REH cell (cell line): Measurements from ENCODE around the genes MAGEE2, ATP7A, TAF9B, TENT5D, SH3BGRL, CHM and TGIF2LX.

GRCh38 chrX:74537078-74537564 is 77.3 kb downstream of the RLIM start:
- PRO-cap, result bidirectional peak, plus-strand start at chrX:74537113, minus-strand start at chrX:74537189; bidirectional peak, plus-strand start at chrX:74537312, minus-strand start at chrX:74537335

GRCh38 chrX:75087053-75087365 is 69.1 kb downstream of the ABCB7 start:
- PRO-cap, result no peak

- PRO-cap, result no peak
Observed at GRCh38 chrX:75522426-75522839, 404 bp downstream of the ZDHHC15 start.

- PRO-cap, result no peak
Observed at GRCh38 chrX:75784946-75785437, at the start of gene MAGEE2. Gene MAGEE2 (minus strand): TSS chrX:75785254.

GRCh38 chrX:75787643-75787923 is 2.5 kb upstream of the MAGEE2 start:
- PRO-cap, result no peak

GRCh38 chrX:77910284-77911155 is at the start of gene ATP7A:
Gene ATP7A (plus strand): TSS chrX:77910693.
- PRO-cap, result bidirectional peak, plus-strand start at chrX:77910741, minus-strand start at chrX:77910385

DNA sequence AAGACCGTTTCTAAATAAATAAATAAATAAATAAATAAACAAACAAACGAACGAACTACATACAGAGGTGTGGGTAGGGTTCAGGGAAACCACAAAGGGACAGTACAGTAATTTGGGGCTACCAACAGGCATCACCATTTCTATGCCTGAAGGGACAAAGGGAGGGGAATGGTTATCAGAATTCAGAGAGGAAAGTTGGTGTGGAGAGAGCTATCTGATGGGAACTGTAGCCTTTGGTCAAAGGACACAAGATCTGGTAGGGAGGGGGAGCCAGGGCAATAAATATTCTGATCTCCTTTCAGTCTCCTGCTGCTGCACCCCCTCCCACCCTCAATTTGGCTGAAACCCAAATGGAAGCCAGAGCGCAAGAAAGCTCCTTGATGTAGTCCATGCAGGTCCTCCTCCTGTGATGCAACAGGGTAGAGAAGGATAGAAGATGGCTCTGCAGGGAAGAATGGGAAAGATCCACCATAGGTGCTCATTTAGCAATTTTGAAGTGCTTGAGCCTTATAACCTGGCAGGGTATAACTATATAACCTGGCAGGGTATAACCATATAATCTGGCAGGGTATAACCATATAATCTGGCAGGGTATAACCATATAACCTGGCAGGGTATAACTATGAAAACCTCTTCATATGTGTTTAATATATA is 14.6 kb downstream of the PGK1 start:
- PRO-cap, result no peak

DNA sequence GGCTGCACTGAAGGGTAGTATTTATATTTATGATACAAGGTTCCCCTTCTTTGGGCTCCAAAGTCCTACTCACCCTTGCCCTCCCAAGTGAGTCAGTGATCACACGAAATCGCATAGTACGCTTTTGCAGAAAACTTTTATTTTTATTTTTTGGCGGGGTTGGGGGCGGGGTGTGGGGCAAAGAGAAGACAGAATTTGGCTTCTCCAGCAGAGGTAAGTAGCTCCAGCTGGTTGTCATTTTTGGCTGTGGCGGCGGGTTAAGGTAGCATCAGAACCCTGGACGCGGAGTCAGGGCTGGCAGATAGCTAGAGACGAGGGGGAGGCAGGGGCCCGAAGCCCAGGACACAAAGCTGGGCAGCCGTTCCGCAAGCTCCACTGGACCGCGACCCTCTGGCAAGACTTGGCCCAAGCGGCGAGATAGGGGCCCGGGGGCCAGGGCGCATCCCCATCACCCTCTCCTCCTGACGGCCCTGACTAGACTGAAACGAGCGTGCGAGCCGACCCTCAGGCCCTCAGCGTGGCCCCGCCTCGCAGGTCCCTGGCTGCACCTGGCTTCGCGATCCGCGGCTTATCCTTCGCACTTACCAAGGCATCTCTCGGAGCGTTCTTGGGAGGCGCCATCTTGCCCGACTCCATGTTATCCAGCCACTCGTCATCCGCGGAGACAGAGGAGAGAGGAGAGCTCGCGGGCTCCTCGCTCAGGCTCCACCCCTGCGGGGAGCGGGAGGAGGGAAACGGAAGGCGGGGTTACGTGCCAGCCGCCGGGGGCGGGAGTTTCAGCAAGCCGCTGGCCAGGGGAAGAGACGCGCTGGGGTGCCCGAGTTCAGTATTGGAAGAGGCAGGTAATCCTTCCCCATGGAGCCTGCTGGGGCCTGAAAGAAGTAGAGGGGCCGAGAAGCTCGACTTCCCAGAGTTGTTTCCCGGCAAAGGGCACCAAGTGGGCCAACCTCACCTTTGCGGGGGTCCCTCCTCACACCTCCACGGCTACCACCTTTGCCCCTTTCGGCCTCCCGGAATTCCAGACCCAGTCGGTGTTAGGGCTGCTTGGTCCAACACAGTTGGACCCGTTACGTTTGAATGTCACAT is at the start of gene TAF9B:
TSS of gene TAF9B (minus strand) at position 675 of the 1,086 bp plus-strand sequence.
- PRO-cap, result unidirectional peak, plus-strand start at position 191 of the sequence; unidirectional peak, plus-strand start at position 271 of the sequence; bidirectional peak, plus-strand start at position 773 of the sequence, minus-strand start at position 651 of the sequence

- PRO-cap, result no peak
Observed at GRCh38 chrX:78329387-78330121, 2.1 kb upstream of the CYSLTR1 start.

DNA sequence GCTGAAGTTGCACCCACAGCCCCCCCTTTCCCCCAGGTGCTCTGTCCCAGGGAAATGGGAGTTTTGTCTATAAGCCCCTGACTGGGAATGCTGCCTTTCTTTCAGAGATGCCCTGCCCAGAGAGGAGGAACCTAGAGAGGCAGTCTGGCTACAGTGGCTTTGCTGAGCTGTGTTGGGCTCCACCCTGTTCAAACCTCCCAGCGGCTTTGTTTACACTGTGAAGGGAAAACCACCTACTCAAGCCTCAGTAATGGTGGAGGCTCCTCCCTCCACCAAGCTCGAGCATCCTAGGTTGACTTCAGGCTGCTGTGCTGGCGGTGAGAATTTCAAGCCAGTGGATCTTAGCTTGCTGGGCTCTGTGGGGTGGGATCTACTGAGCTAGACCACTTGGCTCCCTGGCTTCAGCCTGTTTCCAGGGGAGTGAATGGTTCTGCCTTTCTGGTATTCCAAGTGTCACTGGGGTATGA is 41.9 kb downstream of the ITM2A start:
- PRO-cap, result no peak

- PRO-cap, result no peak
Observed at GRCh38 chrX:80420282-80420510, at the start of gene TENT5D. Gene TENT5D (plus strand): TSS chrX:80420447.

DNA sequence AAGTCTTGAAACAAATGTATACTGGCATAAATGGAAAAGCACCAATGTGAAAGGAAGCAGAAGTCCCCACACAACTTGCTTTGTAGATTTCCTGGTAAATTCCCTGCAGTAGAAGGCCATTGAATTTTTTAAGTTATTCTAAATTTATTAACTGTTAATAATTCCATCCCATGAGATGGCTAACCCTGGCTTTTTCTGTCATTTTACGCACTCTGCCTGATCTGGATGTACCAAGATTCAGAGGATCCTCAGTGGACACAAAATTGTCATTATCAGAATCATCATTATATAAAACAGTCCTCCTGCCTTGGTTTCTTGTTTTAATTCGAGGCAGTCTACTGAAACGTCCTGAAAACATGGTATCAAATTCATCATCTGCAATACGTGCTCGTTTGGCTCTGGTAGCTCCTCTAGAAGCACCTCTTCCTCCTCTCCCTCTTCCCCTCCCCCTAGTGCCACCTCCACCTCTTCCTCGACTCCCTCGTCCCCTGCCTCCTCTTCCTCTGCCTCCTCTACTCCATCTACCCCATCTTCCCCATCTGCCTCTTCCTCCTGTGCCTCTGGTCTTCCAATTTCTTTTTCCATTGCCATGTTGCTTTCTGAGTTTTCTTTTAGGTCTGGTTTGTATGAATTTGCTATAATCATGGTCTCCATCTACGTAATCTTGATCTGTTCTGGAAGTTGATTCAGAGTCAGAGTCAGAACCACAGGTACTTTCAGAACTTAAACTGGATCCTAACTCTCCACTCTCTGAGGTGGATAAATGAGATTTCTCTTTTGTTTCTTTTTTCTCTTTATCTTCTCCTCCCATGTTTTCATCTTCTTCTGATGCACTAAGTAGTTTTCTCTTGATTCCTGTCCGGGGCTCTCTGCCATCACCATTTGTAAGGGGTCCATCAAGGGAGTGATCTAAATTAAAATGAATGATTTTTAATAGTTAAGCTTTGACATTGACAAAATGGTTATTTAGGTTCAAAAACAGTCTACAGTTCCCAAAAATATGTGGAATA is 132.9 kb downstream of the BRWD3 start:
- PRO-cap, result no peak

GRCh38 chrX:81201607-81202726 is at the start of gene SH3BGRL:
Gene SH3BGRL (plus strand): TSS chrX:81202102.
- PRO-cap, result bidirectional peak, plus-strand start at chrX:81202139, minus-strand start at chrX:81201768

DNA sequence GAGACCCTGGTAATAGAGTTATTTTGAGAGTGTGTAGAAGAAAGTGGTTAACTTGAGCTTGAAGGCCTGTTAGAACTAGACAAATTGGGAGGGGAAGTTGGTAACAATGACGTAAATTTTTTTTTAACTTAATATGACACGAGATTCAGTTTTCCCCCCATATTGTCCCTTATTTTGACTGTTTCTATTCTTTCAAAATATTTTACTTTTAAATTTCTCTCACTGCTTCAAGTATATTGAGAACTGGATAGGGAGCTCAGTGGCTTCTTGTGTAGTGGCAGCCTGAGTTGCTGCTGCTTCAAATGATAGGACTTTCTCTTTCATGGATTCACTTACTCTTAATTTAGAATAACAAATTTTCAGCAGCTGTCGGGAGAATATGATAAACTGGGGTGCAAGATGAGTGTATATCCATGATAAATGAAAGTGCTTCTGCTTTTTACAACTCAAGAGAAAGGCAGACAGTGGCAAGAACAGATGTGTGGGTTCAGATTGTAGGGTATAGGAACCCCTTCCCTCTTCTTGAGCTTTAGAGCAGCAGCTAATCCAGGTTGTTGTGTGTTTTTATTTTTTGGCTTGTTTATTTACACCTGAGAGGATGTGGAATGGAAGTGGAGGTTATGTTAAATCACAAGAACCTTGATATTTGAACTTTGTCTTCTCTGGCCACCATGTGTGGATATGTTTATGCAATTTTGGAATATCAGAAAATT is 981 bp downstream of the SH3BGRL start:
- PRO-cap, result no peak

DNA sequence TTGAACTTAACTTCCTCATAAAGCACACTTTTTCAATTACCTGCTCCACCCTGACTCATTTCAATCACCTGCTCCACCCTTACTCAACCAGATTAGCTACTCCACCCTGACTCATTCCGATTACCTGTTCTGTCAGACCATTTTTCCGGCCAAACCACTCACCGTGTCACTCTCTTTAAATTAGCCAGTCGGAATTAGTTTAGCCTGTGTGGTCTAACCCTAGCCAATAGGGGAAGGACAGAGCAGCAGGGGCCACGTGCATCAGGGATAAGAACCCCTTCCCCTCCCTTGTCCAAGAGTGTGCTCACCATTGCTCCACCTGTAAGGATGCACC is 751.7 kb upstream of the POU3F4 start:
- PRO-cap, result no peak

- PRO-cap, result no peak
Observed at GRCh38 chrX:85403559-85403909, 24.1 kb upstream of the POF1B start.

DNA sequence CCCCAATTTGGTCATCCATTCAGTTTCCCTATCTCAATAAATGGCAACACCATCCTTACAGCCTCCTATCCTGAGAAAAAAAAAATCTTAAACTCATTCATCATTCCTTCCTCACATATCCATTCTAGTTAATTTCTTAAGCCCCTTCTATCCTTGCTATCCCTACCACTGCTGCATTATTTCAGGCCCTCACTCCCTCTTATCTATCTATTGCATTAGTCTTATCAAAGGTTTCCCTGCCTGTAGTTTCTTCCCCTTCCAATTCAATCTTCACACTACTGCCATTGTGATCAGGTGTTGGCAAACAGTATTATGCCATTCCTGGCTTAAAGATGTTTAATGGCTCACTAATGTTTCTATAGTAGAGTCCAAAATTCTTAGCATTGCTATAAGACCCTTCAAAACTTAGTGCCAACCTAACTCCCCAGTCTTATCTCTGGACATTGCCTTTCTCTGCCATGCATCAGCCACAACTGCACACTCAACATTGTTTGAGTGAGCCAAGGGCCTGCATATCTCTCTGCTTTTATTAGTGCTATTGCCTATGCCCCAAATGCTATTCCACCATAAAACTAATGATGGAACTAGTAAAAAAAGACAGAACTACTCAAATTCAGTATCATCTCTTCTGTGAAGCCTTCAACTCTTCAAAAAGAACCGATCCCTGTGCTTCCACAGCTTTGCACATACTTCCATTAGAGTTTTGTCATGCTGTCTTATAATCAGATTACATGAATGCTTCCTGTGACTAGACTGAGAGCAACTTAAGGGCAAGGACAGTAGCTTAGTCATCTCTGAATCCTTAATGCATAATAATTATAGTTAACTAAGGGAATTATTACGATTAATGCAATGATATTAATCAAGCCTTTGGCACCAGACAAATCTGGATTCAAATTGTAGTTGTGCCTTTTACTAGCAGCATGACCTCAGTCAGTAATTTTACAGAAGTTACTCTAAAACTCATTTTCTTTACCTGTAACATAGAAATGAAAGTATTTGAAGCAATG is 53.8 kb downstream of the CHM start:
- PRO-cap, result no peak

GRCh38 chrX:86046921-86048373 is at the start of gene CHM:
Gene CHM (minus strand): TSS chrX:86047558.
- PRO-cap, result bidirectional peak, plus-strand start at chrX:86047642, minus-strand start at chrX:86047285

GRCh38 chrX:89921667-89922140 is at the start of gene TGIF2LX:
Gene TGIF2LX (plus strand): TSS chrX:89921908.
- PRO-cap, result no peak

DNA sequence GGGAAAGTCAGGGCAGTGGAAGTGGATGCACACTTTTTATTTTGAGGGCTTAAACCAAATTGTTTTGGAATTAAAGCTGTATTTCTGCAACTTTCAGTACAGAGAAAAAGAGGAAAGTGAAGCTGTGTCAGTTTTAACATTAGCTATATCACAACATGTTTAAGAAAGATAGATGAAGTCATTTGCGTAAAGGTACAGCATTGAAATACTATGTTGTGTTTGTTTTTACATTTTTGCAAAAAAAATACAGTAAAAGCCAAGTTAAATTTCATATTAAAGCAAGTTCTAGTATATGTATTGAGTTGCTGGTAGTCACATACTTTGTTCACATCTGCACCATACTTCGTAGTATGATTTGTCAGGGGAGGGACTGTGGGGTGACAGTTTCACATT is 194.0 kb downstream of the TGIF2LX start:
- PRO-cap, result no peak